AG10803 (cell line): ENCODE measurements around a stretch of chr6.

GRCh38 chr6:137233722-137234061, 14.5 kb upstream of the IFNGR1 start:
- RRBS = no CpG with 5 or more reads among the region's 1 CpG

DNA sequence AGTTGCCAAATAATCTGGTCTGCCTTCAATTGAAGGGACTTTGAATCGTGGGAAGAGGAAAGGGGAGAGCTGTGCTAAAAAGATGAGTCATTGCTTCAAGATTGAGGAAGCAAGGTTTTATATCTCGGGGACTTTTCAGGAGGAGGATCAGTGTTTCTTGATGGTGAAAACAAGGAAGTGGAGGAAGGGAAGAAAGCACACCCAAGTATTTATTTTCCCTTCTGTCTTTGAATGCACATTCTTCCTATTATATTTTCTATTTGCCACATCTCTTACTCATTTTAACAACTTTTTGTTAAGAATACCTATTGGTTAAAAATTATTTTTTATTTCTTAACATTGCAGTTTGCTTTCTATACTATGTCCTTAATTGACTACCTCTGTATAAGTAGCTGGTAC, 14.9 kb upstream of the IFNGR1 start:
- RRBS = no CpG with 5 or more reads among the region's 2 CpGs

GRCh38 chr6:137414963-137416139, 78.8 kb downstream of the OLIG3 start:
- RRBS = no CpG with 5 or more reads among the region's 29 CpGs

DNA sequence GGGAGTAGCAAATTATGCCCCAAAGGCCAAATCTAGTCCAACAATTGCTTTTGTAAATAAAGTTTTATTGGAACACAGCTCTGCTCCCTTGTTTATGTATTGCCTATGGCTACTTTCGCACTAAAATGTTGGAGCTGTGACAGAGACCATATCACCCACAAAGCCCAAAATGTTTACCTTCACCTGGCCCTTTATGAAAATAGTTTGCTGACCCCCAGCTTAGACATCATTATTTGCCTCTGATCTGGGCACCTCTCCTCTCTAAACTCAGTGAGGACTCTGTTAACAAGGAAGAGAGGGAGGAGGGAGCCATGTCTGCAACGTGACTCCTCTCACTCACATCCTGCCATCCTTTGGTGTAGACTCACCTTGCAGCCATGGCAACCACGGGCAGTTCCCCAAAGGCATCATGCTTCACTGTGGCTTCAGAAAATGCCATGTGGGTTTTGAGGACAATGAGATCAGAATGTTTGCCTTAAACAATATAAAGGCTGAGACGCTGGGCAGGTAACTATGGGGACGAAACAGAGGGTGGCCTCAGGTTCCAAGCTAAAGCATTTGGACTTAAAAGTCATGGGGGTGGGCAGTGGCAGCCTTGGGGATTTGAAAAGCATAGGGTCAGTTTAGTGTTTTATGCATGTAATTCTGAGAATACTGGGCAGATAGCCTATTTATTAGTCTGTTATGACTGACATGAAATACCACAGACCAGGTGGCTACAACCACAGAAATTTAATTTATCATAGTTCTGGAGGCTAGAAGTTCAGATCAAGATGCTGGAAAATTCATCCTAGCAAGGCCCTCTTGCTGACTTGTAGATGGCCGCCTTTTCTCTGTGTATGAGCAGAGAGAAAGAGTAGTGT, 149.6 kb upstream of the TNFAIP3 start:
- RRBS = no CpG with 5 or more reads among the region's 6 CpGs

DNA sequence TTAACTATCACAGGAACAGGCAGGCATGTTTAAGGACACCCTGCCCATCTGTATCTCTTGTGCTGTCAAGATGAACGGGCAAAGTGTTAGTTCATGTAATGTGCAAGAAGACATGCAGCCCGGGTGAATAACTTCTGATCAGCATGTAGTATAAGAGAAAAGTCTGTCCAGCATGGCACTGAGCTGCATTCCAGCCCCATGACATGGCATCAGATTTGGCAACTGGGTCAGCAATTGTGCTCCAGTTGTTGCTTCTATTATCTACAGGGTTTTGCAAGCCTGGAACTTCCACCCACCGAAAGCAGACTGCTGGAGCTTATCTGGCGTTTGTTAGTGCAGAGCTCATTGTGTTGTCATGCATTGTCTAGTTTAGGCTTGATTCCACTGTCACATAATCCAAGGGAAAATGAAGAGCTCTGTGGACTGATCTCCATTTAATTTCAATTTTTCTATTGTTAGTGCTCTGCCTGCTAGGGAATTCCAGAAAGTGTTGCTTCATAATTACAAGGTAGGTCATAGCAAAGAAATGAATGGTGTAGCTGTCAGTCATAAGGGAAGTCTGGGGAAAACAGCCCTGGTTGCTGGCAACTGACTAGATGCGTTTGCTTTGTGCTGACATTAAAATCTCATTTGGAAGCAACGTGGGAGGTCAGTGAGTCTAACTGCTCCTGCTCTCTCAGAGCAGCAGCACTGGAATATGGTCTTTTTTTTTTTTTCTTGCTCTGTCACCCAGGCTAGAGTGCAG, 138.2 kb upstream of the TNFAIP3 start:
- RRBS = no CpG with 5 or more reads among the region's 6 CpGs

DNA sequence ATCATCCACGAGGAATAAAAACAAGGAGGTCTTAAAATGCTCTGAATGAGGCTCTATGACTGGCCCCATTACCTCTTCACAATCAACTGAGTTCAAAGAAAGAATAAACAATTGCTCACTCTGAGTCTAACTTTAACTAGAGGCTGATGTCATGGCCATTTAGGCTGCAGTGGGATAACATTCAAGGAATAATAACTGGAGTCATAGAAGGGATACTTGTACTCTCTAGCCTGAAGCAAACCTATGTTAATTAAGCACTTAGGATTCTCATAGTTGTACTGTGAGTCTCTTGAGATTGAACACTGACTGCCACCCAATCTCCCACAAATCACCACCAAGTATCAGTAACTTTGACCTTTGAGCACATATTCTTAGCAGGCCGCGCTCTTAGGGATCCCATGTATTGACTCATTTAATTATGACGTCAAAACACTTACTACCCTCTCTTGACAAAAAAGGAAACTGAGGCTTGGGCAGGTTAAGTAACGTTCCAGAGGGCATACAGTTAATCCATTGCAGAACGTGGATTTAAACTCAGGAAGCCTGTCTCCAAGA, 70.1 kb downstream of the PERP start:
- RRBS = no CpG with 5 or more reads among the region's 6 CpGs

GRCh38 chr6:138108272-138108614, 1.0 kb upstream of the PERP start:
- RRBS = no CpG with 5 or more reads among the region's 7 CpGs

DNA sequence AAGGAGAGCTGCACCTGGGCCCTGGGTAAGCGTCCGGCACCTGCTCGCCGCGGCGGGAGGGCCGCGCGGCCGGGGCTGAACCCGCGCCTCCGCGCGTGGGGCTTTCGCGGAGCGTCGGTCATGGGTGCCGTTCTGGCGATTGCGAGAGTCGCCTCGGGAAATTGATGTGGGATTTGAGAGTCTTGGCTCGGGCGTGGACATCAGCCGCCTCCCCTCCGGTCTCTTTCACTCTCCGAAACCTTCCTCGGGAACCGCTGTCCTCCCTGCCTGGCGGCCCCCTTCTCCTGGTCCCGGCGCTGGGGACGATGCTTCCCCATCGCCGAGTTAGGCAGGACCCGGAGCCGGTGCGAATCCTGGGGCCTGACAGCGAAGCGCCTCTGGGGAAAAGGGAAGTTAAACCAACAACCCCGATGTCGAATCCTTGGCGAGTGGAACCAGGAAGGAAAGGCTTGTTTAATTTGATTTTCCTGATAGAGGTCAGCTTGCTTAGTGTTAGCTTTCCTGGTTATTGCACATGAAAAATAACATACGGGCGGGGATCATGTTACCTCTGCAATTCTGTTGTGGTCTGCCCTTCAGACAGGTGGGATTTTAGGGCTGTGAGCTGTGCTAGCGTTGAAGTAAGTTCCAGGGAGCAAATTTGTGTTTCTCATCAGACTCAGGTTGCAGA, 543 bp downstream of the ARFGEF3 start:
- RRBS = 1% methylated on average over 20 of the region's 48 CpGs

GRCh38 chr6:138231196-138231812, 13.0 kb upstream of the PBOV1 start:
- RRBS = no CpG with 5 or more reads among the region's 6 CpGs

DNA sequence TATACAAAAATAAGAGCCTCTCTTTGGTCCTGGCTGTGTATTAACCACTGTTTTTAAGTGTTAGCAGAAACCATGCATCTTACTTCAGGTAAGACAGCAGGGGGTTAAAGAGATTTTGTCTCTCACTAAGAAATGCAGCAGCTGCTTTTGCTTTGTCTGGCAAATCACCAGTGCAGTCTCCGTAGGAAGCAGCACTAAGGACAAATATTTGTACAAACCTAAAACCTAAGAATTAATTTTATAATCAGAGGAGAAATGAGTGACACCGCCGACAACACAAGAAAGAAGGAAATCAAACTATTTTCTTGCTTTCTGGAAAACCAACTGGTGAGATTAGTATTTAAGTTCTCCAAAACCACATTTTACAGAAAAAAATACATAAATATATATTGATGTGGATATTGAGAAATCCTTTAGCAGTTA, 837 bp downstream of the SMIM28 start:
- RRBS = no CpG with 5 or more reads among the region's 3 CpGs

- RRBS = 88% methylated on average over 9 of the region's 40 CpGs
Observed at GRCh38 chr6:138424114-138424805, 20.2 kb downstream of the HEBP2 start.

DNA sequence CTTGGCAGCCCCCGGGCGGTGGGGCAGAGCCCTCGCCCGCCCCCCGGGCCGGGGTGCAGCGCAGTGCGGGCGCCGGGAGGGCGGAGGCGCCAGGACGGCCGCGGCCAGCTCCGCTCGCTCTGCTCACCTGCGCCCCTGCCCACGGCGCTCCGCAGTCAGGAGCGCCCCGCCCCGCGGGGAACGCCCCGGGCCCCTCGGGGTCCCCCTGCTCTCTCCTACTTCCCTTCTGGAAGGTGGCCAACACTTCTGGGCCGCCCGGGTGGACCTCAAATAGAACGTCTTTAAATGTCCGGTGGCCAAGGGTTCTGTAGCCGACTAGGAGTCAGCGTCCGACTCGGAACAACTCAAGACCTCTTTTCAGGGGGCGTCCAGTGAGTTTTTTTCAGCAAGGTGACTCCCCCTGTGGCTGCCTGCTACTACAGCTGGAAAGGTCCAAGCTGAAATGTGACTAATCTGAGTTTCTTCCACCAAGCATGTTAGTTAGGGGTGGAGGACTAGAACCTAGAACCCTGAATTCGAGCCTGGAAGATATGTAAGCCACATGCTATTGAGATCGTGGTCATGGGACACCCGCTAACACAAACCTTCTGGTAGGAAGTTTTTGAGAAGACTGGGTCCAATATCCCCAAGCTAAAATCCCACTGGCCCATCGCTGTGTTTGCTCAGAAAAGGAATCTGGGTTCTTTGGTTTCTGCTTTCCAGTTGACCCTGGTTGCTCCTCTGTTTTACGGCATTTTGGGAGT, 80.0 kb upstream of the CCDC28A start:
- RRBS = 2% methylated on average over 15 of the region's 42 CpGs

GRCh38 chr6:138912577-138913198, 75.4 kb downstream of the REPS1 start:
- RRBS = no CpG with 5 or more reads among the region's 8 CpGs

- RRBS = no CpG with 5 or more reads among the region's 1 CpG
Observed at GRCh38 chr6:138941188-138941746, 46.8 kb downstream of the REPS1 start.

DNA sequence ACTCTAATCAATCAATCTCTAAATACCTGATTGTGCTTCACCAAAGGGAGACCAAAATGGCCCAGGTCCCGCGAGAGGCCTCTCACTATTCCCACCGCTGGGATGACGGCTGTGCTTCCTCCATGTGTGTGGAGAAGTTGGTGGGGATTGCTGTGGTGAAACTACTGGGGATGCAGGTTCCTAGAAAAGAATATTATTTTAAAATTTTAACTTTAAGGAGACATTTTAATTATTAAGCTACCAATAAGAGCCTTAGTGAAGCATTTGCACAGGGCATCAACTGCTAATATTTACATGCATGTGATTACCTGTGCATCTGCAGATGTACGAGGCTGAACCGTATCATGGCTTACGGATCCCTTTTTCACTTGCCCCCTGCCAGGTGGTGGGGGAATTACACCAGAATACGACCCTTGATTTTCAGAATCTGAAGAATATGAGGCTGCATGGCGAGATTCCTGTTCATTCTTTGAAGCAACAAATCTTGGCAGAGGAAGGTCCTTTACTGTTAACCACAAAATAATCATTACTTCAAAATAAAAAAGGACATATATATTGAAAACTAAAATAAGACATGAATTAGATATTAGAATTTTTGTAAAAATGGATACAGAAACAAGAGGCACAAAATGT, 42.7 kb downstream of the REPS1 start:
- RRBS = no CpG with 5 or more reads among the region's 9 CpGs

- RRBS = no CpG with 5 or more reads among the region's 5 CpGs
Observed at GRCh38 chr6:138977899-138978808, 9.9 kb downstream of the REPS1 start.

DNA sequence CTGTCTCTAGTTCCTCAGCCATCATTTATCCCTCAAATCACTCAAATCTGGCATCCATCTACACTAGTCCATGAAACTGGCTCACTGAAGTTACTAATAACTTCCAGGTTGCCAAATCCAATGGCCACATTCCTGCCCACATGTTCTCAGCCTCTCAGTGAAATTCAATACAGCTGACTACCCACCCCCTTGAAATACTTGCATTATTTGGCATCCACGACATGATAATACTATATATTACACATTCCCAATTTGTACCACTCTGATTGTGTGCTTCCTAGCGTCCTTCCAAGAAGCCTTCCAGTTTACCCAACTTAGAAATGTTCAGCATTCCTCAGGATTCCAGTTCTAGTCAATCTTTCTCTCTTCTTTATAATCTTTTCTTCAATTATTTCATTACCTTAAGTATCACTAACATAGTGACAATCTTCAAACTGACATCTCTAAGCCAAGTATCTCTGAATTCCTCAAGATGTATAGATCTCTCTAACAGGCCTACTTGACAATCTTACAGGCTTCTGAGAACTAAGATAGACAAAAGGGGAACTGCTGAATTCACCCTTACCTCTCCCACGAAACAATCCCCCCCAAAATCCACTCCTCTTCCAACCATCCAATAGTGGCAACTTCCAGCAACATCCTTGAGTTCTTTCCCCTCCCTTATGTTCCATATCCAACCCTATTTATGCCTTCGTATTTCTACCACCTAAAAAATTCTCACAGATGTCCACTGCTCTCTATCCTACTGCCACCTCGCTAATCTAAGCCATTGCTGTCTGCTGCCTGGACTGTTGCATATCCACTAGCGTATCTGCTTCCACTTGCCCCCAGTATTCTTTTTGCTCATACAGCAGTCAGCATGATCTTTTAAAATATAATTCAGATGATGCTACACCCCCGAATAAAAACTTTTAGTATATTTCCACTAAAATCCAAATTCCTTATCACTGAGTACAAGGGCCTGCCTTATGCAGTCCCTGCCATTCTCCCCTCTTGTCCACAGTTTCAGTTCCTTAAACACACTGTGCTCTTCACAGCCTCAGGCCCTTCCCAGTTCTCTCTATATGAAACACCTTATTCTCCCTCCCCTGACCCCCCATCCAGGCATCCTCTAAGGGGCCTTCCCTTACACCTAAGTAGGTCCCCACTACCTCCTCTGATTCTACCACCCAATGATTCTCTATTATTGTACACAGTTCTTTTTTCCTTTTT, 8.2 kb downstream of the REPS1 start:
- RRBS = no CpG with 5 or more reads among the region's 7 CpGs

- RRBS = no CpG with 5 or more reads among the region's 2 CpGs
Observed at GRCh38 chr6:138984772-138985741, 3.0 kb downstream of the REPS1 start.

- RRBS = no CpG with 5 or more reads among the region's 5 CpGs
Observed at GRCh38 chr6:139170151-139171123, 35.6 kb downstream of the HECA start.